Tongue (tissue), 2 donors: Measurements from ENCODE around the gene CBX3.

DNA sequence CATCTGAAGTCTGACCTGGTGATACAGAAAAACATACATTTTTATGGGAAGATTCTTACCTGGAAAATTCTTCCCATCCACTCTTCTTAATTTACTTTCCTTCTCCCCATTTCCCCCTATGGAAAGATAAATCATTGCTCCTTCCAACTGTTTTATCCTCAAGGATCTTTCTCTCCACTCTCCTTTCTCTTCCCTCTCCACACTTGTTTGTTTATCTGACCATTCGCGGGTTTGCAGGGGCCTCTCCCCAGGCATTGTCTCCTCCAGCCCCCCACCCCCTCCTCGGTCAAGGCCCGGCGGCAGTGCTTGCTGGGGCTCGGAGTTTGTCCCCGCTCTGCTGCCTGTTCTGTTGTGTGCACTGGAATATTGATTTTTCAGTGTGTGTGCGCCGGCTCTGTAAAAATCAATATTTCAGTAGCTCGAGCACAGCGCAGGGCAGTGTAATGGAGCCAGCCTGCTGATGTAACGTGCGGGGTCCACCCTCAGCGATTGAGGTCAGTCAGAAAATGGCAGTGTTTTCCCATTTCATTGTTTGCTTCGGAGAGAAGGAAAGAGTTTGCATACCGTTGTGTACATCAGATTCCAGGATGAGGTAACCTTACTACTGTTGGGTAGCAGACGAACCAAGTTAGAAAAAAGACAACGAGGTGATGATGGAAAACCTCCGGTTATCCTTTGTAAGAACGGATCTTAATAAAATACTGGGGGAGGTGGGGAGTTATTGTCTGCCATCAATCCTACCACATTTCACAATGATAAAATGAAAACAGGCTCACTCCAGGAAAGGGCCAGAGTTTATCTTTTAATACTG lies 199.4 kb upstream of the NFE2L3 start:
- RAMPAGE, long total RNA = no peak

DNA sequence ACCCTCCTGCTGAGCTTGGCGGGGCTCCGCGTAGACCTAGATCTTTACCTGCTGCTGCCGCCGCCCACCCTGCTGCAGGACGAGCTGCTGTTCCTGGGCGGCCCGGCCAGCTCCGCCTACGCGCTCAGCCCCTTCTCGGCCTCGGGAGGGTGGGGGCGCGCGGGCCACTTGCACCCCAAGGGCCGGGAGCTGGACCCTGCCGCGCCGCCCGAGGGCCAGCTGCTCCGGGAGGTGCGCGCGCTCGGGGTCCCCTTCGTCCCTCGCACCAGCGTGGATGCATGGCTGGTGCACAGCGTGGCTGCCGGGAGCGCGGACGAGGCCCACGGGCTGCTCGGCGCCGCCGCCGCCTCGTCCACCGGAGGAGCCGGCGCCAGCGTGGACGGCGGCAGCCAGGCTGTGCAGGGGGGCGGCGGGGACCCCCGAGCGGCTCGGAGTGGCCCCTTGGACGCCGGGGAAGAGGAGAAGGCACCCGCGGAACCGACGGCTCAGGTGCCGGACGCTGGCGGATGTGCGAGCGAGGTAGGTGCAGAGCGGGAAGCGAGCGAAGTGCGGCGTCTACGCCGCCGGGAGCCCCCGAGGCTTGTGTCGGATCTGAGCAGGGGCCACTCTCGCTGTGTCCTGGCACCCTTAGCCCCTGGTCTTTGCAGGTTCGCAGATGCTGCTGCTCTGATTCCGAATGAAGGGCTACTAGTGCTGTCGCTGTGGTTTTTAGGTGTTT lies 711 bp downstream of the NFE2L3 start:
- RAMPAGE, long total RNA = no peak

- RAMPAGE, long total RNA = no peak
Observed at GRCh38 chr7:26153268-26153481, 1.2 kb downstream of the NFE2L3 start.

GRCh38 chr7:26159222-26159754 lies 7.3 kb downstream of the NFE2L3 start:
- RAMPAGE, long total RNA = no peak

GRCh38 chr7:26189238-26189449 lies 11.4 kb downstream of the HNRNPA2B1 start:
- RAMPAGE, long total RNA = no peak

GRCh38 chr7:26198076-26198492 lies 2.5 kb downstream of the HNRNPA2B1 start:
- RAMPAGE, long total RNA = no peak

GRCh38 chr7:26200857-26201845 lies at the start of gene CBX3:
TSS of gene CBX3 (plus strand) at chr7:26201745.
- RAMPAGE, long total RNA = start-site peak on the plus strand at chr7:26201741-26201790, 1,600 and 685 reads in 2 replicates

DNA sequence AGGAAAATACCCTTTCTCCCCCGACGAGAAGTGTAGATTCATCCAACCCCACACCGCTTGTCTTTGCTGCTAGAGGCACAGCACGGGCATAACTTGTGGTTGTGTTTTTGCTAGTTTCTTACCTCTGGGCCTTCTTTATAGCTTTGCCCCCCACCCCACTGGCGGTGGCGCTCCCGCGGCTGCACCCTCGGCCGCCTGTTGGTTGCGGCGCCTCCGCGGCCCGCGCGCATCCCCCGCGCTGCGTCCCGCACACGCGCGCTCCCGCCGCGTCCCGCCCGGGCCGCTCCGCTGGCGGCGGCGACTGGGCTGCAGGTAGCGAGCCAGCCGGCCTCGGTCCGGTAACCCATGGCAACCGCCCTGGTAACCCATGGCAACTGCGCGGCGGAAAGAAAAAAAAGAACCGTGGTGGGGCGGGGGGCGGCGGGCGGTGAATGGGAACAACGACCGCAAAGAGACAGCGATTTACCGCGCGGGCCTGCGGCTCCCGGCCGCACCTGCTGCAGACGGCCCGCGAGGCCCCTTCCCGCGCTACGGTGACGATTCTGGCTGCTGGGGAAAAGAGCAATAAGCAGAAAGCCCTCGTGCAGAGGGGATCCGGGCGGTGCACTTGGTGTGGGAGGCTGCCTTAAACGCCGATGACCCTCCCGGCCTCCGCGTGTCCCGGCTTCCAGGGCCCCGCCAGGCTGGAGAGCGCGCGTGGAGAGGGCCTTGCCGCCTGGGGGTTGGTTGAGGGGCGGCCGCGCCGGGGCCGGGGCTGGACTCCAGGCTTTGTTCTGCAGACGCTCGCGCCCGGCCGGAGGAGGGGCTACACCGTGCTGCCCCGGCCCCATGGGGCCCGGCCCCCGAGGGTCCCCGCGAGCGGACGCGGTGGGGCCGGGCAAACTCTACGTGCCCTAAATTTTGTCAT lies 84.6 kb downstream of the SNX10 start:
- RAMPAGE, long total RNA = no peak

GRCh38 chr7:27110064-27111112 lies 7.9 kb upstream of the HOXA2 start:
- RAMPAGE, long total RNA = no peak

GRCh38 chr7:27138291-27139038 lies 5.0 kb downstream of the HOXA5 start:
- RAMPAGE, long total RNA = no peak

DNA sequence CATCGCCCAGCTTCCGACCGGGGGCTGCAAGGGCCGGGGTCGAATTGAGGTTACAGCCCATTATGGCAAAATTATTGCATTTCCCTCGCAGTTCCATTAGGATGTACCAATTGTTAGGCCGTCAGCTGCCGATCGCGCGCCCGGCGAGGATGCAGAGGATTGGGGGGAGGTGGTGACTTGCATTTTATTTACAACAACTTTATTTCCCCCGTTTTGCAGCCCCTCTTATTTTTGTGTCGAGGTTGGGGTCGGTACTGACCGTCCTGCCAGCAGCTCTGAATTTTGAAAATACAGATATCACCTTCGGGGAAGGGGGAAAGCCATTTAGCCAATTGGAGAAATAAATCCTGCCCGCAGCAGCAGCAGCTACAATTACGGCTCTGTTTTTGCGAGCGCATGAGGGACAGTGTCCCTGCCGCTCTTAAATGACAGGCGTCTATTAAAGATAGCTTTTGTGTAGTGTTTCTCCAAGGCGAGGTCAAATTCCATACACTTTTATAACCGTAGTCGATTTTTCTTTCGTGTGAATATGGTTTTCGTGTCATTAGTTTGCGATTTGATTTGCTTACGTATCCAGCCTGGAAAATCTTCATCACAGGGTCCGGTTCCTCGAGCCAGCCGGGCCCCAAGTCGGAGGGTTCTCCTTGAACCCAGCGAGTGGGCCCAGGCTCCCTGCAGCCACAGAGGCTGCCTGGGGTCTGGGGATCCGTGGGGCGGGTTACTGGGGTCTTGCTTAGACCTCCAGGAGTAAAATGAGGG lies 636 bp upstream of the HOXA5 start:
- RAMPAGE, long total RNA = no peak

GRCh38 chr7:27163671-27164867 lies 1.3 kb downstream of the HOXA9 start:
- RAMPAGE, long total RNA = no peak

DNA sequence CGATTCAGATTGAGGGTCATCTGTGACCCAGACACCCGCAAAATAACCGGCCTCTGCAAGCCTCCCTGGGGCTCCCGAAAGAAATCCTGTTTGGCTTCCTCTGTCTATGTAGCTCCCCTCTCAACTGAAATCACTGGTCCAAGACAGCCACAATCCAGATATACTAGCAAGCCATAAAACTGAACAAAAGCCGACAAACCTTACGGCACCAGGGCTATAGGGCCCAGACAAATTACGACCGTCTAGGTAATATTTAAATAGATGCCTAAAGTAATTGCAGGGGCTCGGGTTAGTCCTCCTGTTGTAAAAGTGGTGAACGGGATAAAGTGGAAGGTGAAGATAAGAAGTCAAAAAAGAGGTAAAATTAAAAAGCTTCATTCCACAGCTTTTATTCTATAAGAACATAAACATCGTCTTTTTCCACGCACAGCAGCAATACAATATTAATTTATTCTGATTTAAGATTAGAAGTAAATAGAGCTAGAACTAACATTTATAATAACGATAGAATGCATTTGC lies 3.8 kb downstream of the HOXA10 start:
- RAMPAGE, long total RNA = no peak

DNA sequence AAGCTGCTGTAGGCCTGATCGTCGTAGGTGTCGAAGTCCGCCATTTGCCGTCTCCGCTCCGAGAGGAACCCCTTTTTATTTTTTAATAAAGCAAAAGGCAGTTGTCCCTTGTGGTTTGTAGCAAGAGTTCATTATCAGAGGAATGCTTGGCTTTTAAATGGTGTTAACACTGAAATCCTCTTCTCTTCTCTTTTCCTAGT lies 204.0 kb downstream of the HIBADH start:
- RAMPAGE, long total RNA = no peak

- RAMPAGE, long total RNA = no peak
Observed at GRCh38 chr7:27740516-27741196, 694 bp downstream of the TAX1BP1 start.

DNA sequence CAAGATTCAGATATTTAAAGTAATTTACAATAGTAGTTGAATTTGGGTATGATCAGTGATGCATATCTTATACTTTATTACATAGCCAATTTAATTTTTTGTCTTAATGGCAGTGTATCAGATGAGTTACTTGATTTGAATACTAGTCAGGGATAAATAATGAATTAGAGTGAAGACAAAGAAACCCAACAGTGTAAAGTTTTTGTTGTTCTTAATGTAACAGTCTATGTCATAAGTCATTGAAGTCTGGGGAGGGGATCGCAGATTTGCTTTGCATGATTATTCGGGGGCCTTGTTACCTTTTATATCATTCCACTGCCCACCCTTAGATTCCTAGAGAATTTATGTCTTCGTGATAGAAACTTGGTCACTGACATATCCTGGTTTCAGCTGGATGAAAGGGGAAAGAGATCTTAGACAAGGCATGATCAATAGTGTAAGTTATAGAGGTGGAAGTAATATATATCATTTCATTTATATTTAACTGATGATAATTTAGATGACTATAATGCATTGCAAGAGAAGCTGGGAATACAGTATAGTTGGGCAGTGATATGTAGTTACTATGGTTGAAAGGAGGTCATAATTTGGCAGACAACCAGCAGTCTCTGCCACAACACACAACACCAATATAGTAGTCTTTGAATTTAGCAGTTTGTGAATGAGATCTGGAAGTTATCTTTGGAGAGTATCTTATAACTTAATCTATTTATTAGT lies 39.7 kb downstream of the TAX1BP1 start:
- RAMPAGE, long total RNA = no peak

DNA sequence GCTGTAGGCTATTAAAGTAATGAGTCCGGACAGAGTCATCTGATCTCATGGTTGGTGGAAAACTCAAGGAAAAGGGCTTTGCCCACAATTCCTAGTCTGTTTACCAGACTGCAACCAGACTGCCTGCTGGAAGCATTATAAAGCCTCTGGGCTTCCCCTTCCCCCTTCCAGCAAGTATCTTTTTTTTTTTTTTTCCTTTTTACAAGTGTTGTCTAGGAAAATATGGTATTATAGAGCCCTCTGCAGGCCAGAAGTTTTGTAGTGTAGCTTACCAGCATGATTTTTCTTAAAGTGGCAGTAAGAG lies 181.1 kb downstream of the TAX1BP1 start:
- RAMPAGE, long total RNA = no peak

GRCh38 chr7:28044187-28044851 lies 136.3 kb downstream of the JAZF1 start:
- RAMPAGE, long total RNA = no peak

DNA sequence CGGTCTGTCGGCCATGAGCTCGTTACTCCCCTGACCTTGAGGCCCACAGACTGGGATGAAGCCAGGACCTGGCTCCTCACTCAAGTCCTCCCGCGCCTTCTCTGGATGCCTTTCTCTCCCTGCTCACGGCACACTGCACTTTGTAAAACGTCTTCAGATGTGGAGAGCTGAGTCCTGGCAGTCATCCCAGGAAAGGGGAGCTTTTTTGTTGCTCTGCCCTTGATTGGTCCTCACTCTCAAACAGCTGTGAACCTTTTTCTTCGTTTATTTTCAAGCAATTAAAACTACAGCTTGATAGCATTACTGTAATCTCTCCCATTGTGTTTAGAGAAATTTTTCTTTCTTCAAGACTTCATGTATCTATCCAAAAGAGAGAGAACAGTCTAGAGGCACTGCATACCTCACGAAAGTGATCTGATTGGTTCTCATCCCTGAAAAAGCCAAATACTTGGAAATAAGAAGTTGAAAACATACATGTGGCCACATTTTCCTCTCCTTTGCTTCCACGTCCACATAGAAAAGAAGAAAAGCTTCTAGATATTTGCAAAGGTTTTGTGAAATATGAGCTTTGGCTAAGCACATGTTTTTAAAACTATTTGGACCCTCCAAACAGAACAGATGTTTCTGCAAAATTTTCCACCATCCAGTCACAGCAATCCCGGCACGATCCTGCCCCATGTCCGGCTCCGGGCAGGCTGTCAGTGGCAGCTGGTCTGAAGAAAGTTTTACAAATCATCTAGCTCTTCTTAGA lies 110.5 kb downstream of the JAZF1 start:
- RAMPAGE, long total RNA = no peak

DNA sequence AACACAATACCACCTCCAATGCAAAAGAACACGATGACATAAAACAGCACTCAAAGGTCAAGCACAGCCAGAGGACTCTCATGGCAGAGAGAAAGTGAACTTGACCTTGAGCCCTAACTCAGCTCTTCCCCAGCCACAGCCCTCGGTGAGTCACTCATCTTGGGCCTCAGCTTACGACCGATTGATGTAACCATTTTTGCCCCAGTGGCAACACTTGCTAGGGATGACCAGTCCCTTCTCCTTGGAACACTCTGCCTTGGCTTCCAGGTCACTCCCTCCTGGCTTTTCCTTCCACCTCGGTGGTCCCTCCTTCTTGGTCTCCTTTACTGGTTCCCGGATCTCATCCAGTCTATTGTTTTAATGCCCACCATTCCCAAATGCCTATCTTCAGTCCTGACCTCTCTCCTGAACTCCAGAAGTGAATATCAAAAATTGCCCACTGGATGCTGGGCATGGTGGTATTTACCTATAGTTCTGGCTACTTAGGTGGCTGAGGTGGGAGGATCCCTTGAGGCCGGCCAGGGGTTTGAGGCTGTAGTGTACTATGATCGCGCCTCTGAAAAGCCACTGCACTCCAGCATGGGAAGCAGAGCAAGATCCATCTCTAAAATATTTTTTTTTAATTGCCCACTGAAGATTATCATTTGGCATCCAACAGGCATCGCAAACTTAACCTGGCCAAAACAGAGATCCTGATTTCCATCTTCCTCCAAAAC lies 77.6 kb downstream of the JAZF1 start:
- RAMPAGE, long total RNA = no peak